ENCODE measurements around the genes GIGYF1 and VGF.

- PRO-cap: unidirectional peak, minus-strand start at chr7:100444412
Observed at GRCh38 chr7:100444308-100445148, 8.2 kb upstream of the PPP1R35 start.

DNA sequence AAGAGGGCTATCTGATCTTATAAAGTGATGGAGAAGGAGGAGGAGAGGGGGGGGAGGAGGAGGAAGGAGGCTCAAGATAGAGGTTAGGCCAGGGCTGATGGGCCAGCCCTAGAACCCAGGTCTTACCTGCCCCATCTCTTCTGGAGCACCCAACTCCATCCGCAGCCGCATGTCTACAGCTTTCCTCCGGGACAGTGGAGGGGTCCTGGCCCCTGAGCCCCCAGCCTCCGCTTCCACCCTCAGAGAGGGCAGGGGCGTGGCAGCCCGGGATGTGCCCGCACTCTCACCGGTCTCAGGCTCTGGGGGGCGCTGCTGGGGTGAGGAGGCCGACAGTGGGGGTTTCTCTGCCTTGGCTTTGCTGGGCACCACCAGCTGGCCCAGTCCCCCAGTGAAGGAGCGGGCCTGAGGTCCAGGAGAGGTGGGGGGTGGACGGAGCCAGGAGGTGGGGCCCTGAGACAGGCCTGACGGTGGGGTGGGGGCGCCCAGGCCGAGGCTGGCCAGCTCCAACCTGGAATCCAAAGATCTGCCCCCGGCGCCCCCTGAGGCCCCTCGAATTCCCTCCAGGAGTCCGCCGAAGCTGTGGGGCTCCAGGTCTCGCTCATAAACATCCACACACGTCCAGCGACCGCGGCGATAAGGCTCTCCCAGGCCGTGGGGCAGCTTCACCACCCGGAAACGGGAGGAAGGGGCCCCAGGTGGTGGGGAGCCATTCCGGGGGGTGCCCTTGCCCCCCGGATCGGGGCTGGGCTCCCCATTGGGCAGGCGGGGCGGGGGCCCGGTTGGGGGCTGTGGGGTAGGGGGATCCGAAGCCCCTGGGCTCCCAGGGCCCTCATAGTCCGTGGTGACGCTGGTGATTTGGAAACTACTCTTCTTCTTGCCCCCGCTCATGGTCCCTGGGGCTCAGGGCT is 1.6 kb downstream of the TSC22D4 start:
- PRO-cap: no peak

GRCh38 chr7:100510747-100511216 is 27.1 kb downstream of the NYAP1 start:
- PRO-cap: no peak

- PRO-cap: no peak
Observed at GRCh38 chr7:100546996-100547417, 8.0 kb downstream of the AGFG2 start.

- PRO-cap: no peak
Observed at GRCh38 chr7:100572557-100572892, 1.2 kb downstream of the SAP25 start.

DNA sequence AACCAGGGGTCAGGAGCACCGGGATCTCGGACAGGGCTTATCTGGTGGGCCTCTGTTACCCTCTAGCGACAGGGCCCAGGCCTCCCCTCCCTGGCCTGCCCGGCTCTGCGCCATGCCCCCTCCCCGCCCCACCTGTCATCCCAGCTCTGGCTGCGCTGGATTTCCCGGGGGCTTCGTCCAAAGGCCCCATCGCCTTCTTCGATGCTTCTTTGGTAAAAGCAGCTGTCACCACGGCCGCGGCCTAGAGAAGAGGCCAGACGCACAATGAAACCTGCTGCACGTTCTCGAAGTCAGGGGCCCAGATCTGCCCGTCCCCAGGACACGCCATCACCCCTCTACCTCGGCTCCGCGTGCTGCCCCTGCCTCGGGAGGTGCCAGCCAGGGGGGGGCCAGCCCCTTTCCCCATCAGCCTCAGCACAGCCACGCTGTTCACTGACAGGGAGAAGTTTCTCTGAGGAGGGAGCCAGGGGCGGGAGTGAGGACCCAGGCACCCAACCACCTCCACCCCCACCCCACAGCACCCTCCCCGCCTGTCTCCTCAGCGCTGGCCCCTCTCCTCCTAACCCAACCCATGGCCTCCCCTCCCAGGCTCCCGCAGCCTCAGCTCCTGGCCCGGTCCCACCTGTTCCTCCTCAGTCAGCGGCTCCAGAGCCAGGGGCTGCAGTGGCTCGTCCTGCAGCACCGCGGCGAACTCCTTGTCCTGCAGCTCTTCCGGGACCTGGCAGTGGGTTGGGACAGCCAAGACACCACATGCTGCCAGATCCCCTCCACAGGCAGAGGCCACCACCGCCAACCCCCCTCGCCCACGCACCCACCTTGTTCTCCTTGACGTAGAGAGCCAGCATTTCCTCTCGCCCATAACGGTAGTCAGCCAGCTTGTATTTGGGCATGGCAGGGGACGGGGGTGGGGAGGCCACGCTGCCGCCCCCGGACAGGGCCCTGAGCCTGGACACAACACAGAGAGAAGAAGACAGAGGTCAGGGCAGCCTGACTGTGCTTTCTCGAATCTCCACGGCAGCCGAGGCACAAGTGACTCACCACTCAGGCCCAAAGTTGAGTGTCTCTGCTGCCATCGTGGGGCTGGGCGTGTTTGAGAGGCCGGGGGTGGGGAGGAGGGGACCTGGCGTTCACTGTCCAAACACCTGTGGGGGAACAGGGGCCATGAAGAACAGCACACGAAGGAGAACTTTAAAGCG is 6.5 kb downstream of the GIGYF1 start:
- PRO-cap: no peak

GRCh38 chr7:100693598-100694741 is at the start of gene GIGYF1:
TSS of gene GIGYF1 (minus strand) at chr7:100694250.
- PRO-cap: bidirectional peak, plus-strand start at chr7:100694539, minus-strand start at chr7:100694233

DNA sequence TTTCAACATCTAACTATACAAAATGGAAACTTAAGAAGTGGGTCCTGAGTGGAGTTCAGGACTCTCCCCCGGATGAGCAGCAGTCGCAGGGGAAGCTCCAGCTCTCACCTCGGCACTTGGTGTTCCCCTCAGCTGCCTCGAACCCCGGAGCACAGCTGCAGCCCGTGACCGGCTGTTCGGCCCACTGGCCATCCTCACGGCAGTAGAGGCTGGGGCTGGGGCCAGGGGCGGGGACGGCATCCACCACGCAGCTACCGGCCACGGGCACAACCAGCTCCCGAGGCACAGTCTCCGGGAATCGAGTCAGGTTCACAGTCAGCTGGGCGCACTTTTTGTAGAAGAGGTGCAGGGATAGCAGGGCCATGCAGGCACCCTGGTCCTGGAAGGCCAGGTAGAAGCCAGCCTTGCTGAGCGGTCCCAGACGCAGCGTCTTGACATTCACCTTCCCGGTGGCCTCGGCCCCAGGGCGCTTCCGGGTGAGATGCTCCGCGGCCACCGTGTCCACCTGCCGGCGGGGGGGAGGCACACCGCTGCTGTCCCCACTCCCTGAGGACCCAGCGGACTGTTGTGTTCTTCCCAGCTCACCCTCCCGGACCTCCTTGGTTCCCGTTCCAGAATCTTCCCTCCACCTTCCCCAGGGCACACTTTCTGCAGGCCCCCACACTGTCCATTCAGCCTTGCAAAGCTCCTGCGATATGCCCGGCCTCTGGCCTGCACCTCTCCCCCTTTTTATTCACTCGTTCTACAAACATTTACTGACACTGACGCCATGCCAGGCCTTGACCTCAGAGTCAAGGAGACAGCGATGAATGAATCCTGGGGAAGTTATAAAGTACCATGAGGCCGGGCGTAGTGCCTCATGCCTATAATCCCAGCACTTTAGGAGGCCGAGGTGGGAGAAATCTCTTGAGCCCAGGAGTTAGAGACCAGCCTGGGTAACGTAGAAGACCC is 4.9 kb downstream of the EPHB4 start:
- PRO-cap: no peak

DNA sequence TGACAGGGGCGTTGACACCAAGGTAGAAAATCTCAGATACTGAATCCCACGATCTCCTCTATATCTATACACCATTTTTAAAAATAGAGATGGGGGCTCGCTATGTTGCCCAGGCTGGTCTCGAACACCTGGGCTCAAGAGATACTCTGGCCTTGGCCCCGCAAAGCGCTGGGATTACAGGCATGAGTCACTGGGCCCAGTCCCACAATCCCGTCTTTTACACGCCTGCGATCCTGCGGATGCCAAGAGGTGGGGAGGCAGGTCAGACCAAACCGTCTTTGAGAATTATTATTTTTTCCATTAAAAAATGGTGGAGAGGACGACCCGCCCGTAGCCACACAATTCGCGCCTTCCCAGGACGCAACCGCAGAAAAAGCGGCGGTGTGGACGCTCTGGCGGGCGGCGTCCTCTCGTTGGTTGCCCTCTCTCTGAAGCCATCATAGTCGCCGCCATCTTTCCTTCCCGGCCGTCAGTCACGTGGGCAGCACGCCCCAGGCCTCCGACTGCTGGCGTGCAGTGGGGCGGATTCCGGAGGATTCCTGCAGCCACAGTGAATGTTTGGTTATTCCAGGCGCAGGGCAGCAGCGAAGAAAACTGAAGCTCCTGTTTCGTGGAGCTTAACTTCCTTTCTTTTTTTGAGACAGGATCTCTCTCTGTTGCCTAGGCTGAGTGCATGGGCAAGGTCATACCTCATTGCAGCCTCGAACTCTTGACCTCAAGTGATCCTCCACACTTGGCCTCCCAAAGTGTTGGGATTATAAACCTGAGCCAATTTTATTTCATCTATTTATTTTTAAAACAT is 9.9 kb upstream of the EPHB4 start:
- PRO-cap: bidirectional peak, plus-strand start at position 524 of the sequence, minus-strand start at position 345 of the sequence

DNA sequence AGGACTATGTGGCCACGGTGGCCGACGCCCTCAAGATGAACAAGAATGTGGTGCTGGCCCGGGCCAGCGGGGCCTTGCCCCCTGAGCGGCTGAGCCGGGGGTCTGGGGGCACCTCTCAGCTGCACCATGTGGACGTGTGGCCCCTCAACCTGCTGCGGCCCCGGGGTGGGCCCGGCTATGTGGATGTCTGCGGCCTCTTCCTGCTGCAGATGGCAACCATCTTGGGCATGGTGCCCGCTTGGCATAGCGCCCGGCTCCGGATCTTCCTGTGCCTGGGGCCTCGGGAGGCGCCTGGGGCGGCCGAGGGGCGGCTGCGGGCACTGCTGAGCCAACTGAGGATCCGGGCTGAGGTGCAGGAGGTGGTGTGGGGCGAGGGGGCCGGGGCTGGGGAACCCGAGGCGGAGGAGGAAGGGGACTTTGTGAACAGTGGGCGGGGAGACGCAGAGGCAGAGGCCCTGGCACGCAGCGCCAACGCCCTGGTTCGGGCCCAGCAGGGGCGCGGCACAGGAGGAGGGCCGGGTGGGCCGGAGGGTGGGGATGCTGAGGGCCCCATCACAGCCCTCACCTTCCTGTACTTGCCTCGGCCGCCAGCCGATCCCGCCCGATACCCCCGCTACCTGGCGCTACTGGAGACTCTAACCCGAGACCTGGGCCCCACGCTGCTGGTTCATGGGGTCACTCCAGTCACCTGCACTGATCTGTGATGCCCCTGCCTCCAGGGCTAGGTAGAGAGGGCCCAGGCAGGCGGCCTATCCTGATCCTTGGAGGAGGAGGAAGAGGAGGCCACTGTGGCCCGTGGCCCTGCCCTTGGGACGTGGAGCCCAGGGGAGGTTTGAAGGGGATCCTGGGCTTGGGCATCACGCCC is 1.1 kb upstream of the TRIP6 start:
- PRO-cap: no peak

- PRO-cap: no peak
Observed at GRCh38 chr7:101111885-101112675, 14.8 kb upstream of the SERPINE1 start.

DNA sequence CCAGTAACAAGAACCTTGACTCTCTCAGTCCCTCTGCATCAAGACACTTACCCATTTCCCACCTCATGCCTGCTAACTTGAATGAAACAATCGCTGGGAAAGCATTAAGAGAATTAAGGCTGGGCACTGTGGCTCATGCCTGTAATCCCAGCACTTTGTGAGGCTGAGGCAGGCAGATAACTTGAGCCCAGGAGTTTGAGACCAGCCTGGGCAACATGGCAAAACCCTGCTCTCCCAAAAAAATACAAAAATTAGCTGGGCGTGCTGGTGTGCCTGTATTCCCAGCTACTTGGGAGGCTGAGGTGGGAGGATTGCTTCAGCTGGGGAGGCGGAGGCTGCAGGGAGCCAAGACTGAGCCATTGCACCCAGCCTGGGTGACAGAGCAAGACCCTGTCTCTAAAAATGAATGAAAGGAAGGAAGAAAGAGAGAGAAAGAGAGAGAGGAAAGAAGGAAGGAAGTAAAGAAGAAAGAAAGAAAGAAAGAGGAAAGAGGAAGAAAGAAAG is 596 bp downstream of the SERPINE1 start:
- PRO-cap: no peak

DNA sequence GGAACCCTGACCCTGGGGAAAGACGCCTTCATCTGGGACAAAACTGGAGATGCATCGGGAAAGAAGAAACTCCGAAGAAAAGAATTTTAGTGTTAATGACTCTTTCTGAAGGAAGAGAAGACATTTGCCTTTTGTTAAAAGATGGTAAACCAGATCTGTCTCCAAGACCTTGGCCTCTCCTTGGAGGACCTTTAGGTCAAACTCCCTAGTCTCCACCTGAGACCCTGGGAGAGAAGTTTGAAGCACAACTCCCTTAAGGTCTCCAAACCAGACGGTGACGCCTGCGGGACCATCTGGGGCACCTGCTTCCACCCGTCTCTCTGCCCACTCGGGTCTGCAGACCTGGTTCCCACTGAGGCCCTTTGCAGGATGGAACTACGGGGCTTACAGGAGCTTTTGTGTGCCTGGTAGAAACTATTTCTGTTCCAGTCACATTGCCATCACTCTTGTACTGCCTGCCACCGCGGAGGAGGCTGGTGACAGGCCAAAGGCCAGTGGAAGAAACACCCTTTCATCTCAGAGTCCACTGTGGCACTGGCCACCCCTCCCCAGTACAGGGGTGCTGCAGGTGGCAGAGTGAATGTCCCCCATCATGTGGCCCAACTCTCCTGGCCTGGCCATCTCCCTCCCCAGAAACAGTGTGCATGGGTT is 10.7 kb downstream of the SERPINE1 start:
- PRO-cap: no peak

DNA sequence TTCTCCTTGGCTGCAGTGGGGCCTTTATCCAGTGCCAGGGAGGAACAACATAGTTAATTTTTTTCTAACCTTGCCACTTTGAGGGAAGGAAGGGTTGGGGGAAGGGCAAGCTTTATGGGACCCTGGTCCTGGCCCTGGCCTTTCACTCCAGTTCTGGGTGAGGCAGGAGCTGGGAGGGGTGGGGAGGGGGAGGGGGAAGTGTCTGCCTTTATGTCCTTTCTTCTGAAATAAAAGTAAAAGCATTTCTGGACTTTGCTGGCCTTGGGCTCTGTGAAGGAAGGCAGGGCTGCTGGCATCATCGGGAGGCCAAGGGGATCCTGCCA is 4.4 kb downstream of the VGF start:
- PRO-cap: no peak

DNA sequence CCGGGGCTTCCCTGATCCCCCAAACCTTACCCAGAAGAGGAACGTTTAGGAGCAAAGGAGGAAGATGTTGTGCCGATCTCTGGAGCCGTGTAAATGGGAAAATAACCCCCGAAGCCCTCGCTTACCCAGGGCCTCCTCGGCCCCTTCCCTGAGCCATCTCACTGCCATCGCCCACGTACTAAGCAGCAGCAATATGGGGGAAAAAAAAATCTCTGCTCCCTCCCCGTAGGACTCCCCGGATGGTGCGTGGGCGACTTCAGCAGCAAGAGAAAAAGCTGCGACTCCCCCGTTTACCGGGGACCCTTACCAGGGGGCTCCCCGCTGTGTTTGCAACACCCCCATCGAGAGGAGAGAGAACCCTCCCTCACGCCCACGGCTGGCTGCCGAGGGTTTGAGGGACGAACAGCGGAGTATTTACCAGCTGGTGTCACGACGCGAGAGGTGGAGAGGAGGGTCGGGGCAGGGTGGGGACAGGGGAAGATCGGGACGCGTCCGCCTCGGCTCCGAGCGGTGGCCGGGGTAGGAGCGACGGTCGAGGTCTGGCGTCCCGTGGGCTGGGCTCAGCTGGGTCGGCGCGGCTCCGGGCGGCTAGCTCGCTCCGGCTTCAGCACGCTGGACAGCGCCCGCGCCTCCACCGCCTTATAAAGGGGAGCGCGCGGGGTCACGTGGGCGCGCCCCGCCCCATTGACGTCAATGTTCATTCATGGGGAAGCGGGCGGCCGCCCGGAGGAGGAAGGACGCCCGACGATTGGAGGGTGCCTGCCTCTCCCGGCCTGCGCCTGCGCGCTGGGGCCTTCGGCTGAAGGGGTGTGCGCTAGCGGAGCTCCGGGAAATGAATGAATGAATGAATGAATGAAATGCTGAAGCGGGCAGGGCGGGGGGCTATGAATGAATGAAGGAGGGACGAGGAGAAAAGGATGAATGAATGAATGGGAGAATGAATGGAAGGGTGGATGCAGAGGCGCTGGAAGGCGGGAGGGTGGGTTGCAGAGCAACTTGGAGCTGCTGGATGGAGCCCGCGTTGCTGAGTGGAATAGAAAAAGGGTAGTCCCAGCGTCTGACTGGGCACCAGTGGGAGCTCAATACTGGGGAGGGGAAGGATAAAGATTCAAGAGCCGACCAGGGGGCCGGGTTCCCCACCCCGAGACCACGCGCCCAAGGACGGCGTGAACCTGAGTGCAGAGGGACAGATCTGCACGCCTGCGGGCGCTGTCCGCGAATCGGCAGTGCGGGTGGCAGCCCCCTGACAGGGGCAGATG is at the start of gene VGF:
Gene VGF, minus strand, starts transcription at position 614 of the 1,259 bp plus-strand sequence.
- PRO-cap: no peak

- PRO-cap: no peak
Observed at GRCh38 chr7:101236883-101237531, 595 bp downstream of the CLDN15 start.

DNA sequence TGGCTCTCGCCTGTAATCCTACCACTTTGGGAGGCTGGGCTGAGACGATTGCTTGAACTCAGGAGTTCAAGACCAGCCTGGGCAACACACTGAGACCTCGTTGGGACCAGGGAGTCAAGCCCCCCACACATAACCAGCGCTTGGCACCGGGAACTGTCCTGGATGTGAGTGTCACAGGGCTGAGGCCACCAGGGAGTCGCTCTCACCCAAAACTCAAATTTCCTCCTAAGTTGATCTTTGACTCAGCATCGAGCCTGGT is 751 bp upstream of the CLDN15 start:
- PRO-cap: no peak

DNA sequence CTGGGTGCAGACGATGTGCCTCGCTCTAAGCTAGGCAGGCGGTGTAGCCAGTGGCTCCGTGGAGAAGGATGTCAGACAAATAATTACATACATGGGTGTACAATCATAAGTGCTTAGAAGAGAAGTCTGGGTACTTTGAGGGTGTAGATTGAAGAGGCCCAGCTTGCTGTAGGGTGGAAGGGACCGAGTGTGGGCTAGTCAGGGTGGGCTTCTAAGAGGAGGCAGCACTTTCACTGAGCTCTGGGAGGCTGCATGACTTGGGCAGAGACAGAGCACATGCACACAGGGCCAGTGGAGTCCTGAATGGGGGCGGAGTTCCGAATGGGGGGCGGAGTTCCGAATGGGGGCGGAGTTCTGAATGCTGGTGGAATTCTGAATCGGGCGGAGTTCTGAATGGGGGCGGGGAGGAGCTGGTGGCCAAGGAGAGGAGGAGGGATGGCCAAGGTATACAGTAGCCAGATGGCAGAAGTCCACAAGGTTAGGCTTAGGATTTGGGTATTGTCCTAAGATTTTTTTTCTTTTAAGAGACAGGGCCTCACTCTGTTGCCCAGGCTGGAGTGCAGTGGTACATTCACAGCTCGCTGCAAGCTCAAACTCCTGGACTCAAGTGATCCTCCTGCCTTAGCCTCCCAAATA is 74.5 kb downstream of the COL26A1 start:
- PRO-cap: no peak

DNA sequence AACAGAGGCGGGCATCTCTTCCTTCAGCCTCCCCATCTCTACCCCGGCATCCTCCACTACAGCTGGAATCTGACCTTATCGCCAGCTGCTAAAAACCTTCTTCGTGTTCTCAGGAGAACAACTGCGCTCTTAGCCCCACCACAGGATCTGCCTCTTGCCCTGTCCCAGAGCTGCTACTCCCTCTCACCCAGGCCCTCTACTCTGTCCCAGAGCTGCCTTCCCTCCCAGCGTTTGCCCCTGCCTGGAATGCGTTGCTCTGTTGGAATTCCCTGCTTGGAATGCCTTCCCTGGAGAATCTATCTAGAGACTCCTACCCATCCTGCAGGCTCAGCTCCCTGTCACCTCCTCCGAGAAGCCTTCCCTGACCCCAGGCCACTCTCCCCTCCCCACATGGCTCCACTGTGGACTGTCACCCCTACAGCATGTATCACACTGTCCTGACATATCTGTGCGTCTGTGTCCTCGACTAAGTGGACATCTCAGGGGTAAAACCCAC is 4.5 kb downstream of the MYL10 start:
- PRO-cap: no peak

DNA sequence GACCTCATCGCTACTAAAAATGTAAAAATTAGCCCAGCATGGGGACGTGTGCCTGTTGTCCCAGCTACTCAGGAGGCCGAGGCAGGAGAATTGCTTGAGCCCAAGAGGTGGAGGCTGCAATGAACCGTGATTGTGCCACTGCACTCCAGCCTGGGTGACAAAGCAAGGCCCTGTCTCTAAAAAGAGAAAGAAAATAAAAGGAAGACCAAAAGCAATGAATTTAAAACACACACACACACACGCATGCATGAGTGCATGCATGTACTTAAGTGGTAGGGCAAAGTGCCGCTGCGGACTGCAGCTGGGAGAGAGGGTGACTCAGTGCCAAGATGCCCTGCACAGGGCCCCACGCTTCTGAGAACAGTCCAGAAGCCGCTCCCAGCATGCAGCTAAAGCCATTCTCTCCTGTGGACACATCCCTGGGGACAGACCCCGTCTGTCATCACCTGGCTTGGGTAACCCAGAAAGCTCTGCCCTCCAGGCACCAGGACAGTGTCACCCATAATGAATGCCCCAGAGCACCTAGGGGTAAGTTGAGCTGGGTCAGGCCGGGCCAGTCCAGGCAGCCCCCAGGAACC is 60.9 kb upstream of the MYL10 start:
- PRO-cap: no peak